Lower leg skin (tissue), 2 donors: Measurements from ENCODE around the gene NINJ2.

GRCh38 chr12:10413-10790 lies 56.2 kb upstream of the IQSEC3 start:
- PRO-cap, result no peak
- RAMPAGE, long total RNA, 2 experiments, result no peak in any of the 2 experiments

DNA sequence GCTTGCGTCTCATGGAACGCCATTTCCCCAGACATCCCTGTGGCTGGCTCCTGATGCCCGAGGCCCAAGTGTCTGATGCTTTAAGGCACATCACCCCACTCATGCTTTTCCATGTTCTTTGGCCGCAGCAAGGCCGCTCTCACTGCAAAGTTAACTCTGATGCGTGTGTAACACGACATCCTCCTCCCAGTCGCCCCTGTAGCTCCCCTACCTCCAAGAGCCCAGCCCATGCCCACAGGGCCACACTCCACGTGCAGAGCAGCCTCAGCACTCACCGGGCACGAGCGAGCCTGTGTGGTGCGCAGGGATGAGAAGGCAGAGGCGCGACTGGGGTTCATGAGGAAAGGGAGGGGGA lies 47.5 kb upstream of the IQSEC3 start:
- PRO-cap, result no peak
- RAMPAGE, long total RNA, 2 experiments, result no peak in any of the 2 experiments

DNA sequence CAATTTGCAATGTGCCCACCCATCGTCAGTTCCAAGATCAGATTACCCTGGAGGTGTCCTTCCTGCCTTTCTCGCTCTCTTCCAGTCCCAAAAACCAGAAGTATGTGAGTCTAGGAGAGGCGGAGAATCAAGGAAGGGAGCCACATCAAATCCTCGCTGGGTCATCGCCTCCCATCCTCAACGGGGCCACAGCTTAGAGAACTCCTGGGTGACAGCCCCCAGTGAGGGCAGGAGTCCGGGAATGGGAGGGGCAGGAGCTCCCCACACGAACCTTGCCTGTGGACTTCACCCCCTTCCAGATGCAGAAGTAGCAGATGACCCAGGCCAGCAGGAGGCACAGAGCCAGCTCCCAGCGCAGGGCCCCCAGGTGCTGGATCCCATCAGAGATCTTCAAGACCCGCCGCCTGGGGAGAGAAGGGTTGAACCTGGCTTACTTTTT lies 22.9 kb upstream of the SLC6A12 start:
- PRO-cap, result no peak
- RAMPAGE, long total RNA, 2 experiments, result no peak in any of the 2 experiments

DNA sequence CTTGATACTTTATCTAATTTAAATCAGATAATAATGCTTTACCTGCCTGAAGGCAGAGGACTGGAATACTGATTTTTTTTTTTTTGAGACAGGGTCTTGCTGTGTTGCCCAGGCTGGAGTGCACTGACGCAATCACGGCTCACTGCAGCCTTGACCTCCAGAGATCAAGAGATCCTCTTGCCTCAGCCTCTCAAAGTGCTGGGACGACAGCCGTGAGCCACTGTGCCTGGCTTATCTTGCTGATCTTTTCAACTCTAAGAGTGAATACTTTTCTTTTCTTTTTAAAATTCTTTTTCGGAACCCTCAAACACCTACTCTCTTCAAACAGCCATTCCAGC lies 688 bp upstream of the B4GALNT3 start:
- PRO-cap, result no peak
- RAMPAGE, long total RNA, 2 experiments, result no peak in any of the 2 experiments

DNA sequence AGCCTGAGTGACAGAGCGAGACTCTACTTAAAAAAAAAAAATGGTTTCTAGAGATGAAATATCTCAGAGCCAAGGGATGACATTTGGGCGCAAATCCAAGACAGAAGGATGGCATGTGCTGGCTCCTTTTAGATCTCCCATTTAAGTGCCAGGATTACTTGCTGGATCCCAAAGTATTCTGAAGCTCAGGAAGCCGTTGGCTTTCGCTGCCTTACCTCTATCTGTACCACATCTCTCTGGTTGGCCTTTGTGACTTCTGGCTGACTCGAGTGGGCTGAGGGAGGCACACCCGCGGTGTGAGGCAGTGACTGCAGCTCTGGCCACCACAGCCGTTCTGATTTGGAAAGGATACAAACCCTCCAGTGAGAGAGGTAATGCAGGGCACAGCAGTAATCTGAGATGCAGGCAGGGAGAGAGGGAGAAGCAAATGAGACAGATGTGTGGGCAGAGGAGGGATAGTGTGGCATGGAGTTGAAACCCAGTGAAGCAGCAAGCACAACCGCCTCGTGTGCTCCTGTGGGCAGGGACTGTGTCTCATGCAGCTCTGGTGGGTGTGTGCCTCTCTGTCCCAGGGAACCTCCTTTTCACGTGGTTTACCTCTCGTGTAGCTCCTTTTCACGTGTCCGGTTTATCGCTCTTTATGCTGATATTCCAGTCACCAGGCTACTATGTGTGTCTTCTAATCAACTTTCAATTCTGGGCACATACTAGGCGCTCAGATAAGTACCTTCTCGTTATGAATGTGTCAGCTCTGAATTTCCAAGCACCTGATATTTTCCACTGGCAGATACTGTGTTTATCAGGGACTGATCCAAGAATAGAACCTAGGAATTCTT lies 5.1 kb downstream of the B4GALNT3 start:
- PRO-cap, result no peak
- RAMPAGE, long total RNA, 2 experiments, result start-site peak on the plus strand in 1 of 2 experiments, centred at position 236 of the sequence, 21 reads per replicate

GRCh38 chr12:465438-465916 lies 5.7 kb downstream of the B4GALNT3 start:
- PRO-cap, result no peak
- RAMPAGE, long total RNA, 2 experiments, result no peak in any of the 2 experiments

- PRO-cap, result no peak
- RAMPAGE, long total RNA, 2 experiments, result start-site peak on the plus strand in 1 of 2 experiments, at chr12:527655-527788 at its widest, 16 reads per replicate
These were observed 67.4 kb downstream of the B4GALNT3 start for GRCh38 chr12:526968-527784.

DNA sequence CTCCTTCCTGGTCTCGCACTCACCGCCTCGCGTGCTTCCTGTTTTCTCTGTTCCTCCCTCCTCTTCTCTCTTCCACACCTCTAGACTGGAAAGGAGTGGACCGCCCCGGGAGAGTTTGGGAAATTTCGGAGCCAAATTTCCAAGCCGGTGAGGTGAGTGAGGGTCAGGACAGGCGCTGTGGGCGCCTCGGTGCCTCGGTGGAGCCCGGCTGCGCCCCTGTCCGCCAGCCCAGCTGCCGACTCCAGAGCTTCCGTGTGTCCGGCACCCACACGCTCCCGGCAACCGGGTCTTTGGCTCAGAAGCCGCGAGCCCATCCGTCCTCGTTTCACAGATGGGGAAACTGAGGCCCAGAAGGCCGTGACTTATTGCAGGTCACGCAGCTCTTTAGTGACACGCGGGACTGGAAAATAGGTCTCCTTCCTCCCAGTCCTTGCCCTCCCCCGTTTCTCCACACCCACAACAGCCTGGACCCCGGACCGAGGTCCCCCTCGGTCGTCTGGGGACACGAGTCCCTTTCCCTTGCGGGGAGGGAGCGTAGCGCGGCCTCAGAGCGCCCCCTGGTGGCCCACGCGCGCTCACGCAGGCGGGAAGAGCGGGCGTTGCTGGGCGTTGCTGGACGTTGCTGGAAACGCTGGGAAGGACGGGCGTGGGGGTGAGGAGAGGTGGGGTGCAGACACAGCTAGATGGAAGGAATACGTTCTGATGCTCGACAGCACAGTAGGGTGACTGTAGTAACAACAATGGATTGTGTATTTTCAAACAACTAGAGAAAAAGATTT lies 87.0 kb downstream of the B4GALNT3 start:
- PRO-cap, result no peak
- RAMPAGE, long total RNA, 2 experiments, result start-site peak on the plus strand in 1 of 2 experiments, centred at position 270 of the sequence, 20 reads per replicate

DNA sequence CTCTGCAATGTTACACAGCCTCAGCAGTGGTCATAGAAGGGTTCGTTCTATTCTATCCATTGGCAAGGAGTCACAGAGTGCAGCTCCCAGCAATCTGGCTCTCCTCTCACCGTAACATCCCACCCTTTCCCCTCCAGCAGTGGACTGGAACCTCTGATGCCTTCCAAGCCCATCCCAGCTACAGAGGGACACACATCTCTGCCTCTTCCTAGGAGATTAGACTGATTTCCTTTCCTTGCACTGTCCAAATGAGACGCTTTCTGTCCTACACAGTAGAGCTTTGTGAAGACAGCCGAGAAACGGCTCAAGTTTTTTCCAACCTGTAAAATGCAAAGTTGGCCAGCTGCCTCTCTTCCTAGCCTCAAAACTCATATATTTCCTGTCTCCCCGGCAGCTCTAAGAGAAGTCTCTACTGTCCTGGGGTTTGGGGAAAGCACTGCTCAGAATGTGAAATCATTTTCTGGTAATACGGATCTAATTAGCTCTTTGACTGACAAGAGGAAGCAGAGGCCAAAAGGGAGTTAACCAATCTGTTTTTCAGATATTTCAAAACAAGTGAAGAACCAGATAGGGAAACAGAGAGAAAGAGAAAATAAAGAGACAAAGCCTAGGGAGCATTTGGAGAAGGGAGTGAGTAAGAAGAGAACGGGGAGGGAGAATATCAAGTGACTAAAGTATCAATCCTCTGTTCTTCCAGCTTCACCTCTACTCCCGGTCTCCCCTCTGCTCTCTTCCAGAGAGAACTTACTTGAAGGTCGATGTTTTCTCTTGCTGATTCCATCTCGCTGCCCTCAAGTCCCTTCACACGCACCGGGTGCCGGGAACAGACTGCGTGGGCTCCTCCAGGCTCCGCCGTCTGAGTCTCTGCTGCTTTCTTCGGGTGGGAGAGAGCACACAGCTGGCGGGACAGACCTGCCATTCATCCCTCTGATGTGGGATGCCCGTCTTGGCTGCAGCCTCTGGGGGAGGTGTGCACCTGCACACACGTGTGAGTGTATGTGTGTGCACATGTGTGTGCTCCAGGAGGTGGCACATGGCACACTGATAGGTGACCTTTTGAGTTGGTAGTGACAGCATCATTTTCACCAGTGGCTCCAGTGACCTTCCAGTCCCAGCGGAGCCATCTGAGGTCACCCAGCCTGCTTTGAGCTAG lies at the start of gene NINJ2:
Gene NINJ2, minus strand, starts transcription at position 866 of the 1,153 bp plus-strand sequence.
- PRO-cap, result unidirectional peak, minus-strand start at position 858 of the sequence
- RAMPAGE, long total RNA, 2 experiments, result start-site peak on the minus strand in 1 of 2 experiments, centred at position 941 of the sequence, 7 reads per replicate

DNA sequence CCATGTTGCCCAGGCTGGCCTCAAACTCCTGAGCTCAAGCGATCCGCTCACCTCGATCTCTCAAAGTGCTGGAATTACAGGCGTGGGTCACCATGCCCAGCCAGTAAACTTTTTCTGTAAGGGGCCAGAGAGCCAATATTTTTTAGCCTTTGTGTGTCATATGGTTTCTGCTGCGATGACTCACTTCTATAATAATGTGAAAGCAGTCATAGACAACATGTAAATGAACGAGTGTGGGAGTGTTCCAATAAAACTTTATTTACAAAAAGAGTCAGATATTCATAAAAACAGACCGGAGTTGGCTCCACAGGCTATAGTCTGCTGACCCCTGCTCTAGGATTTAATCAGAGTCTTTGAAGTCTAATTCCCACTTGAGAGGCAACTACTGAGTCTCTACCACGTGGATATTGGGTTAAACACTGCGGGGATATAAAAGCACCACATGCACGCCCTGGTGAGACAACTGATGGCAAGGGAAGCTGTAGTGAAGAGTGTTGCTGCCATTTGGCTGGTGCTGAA lies 3.5 kb upstream of the NINJ2 start:
- PRO-cap, result no peak
- RAMPAGE, long total RNA, 2 experiments, result no peak in any of the 2 experiments

DNA sequence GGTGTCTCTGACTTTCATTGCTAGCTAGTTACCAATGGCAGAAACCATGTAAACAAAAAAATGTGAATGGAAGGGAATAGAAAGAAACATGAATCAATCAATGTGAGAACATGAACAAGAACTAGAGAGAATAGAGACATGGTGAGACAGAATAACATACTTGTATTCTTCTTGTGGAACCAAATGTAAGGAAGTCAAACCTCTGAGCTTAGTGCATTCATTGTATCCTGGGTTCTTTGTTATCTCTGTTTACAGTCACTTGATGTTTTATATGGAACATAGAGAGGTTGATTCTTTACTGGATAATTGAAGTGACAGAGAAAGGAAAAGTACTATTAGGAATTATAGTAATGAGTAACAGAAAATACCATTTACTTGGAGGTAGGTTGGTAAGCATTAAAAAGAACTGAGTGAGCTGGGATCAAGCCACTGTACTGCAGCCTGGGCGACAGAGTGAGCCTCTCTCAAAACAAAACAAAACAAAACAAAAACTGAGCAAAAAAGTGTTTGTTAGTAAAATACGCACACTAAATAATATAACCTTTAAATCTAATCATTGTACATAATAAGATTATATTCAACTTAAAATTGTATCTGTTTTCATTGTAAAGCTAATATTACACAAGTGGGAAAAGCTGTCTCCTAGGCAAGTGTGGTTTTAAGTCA lies 2.4 kb upstream of the WNK1 start:
- PRO-cap, result no peak
- RAMPAGE, long total RNA, 2 experiments, result no peak in any of the 2 experiments

DNA sequence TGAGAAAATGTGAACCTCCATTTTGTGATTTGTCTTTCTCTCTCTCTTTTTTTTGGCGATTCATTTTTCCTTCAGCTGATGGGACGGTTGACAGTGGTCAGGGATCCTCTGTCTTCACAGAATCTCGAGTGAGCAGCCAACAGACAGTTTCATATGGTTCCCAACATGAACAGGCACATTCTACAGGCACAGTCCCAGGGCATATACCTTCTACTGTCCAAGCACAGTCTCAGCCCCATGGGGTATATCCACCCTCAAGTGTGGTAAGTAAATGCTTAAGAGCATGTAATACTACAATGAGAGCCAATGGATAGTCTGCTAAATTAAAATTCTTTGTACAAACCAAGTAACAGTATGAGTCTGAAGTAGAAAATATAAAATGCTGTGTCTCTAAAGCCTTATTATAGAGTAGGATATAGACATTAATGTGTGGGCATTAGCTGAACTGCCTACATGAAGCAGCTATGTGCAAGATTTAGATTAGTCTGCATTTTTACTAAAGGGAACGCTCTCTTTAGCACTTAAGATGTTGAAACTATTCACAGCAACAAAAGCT lies 87.4 kb downstream of the RAD52 start:
- PRO-cap, result no peak
- RAMPAGE, long total RNA, 2 experiments, result start-site peak on the plus strand in 2 of 2 experiments, centred at positions 172 to 236 of the sequence, 107 to 119 reads per replicate

- PRO-cap, result no peak
- RAMPAGE, long total RNA, 2 experiments, result no peak in any of the 2 experiments
These were observed 189.4 kb downstream of the ERC1 start for GRCh38 chr12:1180384-1180776.

GRCh38 chr12:1204330-1205139 lies 213.5 kb downstream of the ERC1 start:
- PRO-cap, result no peak
- RAMPAGE, long total RNA, 2 experiments, result no peak in any of the 2 experiments

GRCh38 chr12:1474573-1475127 lies 119.7 kb downstream of the FBXL14 start:
- PRO-cap, result no peak
- RAMPAGE, long total RNA, 2 experiments, result no peak in any of the 2 experiments

DNA sequence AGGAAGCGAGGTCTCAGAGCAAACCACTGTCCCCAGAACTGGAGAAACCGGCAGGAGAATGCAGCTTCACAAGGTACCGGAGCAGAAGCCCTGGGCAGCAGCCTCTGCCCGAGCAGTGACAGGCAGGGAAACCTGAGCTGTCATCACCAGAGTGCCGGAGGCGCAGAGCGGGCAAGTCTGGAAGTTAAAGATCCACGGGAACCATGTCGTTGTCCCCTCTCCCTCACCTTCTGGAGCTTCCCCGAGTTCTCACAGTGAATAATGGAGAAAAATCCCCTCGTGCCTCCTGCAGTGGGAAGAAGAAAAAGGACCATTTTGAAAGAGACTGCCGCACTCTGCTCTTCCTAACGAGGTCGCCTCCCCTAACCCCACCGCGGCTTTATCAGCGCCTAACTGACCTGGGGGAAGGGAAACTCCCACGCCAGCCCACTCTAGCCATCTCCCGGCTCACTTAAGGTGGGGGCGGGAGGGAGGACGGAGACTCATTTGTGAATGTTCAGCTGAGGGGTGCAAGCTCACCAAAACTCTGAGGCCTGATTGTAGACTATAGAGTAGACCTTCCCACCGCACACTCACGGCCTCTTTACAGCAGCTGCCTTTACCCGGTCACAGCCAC lies 27.7 kb downstream of the FBXL14 start:
- PRO-cap, result no peak
- RAMPAGE, long total RNA, 2 experiments, result no peak in any of the 2 experiments

- PRO-cap, result no peak
- RAMPAGE, long total RNA, 2 experiments, result no peak in any of the 2 experiments
These were observed 1.2 kb downstream of the FBXL14 start for GRCh38 chr12:1593224-1593624.

GRCh38 chr12:1593625-1593832 lies 852 bp downstream of the FBXL14 start:
- PRO-cap, result no peak
- RAMPAGE, long total RNA, 2 experiments, result no peak in any of the 2 experiments

GRCh38 chr12:1596015-1596454 lies 1.7 kb upstream of the FBXL14 start:
- PRO-cap, result no peak
- RAMPAGE, long total RNA, 2 experiments, result no peak in any of the 2 experiments

DNA sequence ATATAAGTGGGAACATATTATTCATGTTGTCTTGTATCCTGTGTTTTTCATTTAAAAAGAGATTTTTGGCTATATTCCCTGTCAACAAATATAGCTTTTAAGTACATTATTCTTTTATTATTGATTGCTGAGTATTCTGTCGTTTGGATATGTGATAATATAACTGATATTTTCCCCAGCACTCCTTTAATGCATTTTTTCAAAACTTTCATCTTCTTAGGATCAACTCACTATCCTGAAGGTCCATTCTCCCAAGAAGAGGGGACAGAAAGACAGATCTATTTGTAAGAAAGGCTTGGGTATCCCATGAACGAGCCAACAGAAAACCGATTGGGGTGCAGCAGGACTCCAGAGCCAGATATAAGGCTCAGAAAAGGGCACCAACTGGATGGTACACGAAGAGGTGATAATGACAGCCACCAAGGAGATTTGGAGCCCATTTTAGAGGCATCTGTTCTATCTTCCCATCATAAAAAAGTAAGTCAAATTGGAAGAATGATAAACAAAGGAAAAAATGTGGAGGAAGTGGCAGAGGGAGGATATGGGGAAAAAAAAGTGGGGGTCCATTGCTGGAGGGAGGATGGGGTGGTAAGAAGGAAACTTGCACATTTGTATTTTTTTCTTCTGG lies 63.3 kb downstream of the ADIPOR2 start:
- PRO-cap, result no peak
- RAMPAGE, long total RNA, 2 experiments, result start-site peak on the plus strand in 1 of 2 experiments, centred at position 267 of the sequence, 8 reads per replicate